ENCODE measurements around a stretch of chr1.

- RRBS = no CpG with 5 or more reads among the region's 1 CpG
Observed at GRCh38 chr1:118028242-118028770, 98.8 kb downstream of the WDR3 start.

- RRBS = no CpG with 5 or more reads among the region's 5 CpGs
Observed at GRCh38 chr1:118812472-118812867, 175.7 kb downstream of the TBX15 start.

DNA sequence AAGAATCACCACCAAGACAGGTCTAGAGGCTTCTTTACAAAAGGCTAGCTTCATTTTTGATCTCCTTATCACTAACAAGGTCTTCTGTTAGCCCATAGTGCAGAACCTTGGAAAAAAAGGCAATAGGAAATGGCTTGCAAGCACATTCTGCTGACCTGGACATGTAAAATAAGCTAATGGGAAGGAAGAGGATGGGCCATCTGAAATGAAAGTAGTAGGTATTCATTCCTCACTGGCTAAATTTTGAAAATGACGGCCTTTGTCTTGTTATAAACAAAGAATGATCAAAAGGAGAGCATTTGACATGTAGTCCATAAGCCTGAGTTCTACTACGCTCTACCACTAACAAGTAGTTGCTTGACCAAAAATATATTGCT is 75.6 kb downstream of the TBX15 start:
- RRBS = no CpG with 5 or more reads among the region's 2 CpGs

DNA sequence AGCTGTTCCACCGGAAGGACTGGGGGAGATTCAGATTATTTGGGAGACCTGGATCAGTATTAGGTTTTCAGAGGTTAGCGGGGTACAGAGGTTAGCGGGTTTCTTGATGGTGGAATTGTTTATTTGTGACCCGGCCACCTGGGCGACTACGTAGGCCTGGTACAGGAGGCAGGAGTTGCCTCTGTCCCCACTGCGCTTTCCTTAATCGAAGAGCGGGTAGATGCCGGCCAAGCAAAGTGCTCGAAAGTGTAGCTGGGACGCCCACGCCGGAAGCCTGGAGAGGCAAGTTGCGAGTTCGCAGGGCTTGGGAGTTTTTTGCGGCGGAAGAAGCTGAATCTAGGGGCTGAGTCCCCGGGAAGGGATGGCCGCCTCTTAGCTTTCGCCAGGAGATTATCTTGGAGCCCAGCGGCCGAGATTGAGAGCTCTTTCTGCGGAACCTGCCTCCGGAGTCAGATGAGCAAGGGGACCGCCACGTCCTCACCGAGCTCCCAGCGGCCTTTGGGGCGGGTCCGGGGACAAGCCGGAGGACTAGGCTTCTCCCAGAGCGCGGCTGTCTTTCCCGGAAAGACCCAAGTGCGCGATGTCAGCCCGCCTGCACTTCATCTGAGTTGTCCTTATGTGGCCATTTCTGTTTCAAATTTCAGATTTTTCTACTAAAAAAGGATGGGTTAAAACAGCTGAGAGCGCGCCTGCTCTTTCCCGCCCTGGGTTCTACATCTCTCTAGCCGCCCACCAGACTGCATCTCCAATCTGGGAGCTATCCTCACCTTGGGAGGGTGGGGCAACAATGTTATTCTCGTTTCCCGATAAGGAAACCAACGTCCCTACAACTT is 12.3 kb upstream of the TBX15 start:
- RRBS = 8% methylated on average over 28 of the region's 45 CpGs

DNA sequence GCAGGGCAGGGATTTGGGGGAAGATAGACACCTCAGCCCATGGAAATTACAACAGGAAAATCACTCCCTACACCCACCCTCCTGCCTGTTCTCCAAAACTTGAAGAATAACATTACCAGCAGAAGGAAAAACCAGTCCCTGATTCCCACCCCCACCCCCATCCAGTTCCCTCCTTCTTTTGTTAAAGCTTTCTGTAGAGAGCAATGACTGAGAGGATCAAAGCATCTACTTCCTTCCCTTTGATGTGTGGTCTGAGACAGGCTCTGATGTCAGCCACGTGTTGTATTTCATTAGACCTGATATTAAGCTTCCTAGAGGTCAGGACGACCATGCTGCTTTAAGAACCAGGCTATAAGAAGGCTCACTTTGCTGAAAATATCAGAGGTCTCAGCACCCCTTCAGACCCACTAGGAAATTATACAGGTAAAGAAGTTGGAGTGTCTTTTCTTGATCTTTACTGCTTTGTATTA is 73.8 kb upstream of the HAO2 start:
- RRBS = no CpG with 5 or more reads among the region's 2 CpGs

DNA sequence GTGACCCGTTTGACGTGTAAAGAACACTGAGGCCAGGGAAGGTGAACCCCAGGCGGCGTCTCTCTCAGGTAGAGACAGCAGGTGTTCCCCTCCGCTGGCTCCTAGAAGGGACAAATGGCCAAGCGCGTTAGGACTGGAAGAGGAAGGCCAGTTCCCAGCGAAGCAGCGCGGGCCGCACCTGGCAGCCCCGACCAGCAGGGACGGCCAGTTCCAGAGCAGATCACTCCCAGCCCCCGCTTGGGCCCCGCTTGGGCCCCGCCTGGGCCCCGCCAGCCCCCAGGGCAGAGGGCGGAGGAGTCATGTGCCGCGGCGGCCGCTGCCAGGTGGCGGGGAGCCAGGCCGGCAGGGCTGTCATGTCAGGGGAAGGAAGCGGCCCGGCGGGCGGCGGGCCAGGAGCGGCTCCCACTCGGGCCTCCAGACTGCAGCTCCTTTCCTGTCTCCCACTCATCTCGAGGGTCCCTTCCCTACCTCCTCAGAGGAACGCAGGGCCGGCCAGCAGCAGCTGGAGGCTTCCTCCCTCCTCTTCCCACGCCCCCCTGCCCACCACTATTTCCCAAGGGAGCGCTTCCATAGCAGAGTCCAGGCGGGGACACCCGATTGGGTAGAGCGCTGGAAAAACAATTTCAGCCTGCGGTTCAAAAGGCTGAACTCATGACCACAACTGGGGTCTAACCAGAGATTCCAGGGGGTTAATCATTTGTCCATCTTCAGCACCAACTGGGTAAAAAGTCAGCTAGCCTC is 16.5 kb downstream of the ZNF697 start:
- RRBS = 2% methylated on average over 8 of the region's 40 CpGs

- RRBS = no CpG with 5 or more reads among the region's 5 CpGs
Observed at GRCh38 chr1:119744774-119745726, 23.7 kb downstream of the HMGCS2 start.

DNA sequence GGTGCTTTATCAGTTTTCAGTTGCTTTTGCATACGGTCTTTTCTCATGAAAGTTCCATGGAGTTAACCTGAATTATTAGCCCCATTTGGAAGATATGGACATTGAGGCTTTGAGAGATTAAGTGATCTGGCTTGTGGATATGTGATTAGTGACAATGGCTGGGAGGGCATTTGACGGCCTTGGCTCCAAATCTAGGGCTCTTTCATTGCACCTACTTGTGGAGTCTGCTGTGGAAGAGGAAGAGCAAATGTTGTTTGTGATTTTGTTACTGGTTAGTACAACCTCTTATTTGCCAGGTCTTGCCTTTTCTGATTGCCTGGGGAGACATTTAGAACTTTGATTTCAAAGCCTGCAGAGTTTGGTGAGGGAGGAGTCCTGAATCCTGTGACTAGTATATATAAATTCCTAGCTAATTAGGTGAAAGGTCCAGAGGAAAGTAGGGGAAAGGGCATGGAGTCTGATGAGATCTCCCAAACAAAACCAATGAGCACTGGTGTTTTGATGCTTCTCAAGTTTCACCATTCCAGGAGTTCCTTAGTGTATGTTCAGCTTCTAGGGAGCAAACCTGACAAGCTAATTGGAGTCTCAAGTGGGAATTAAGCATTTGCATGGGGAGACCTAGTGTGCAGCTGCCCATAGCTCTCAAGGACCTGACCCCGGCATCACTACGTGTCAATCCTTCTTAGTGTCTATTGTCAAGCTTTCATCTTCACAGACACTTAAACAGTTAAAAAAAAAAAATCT is 5.0 kb upstream of the HMGCS2 start:
- RRBS = no CpG with 5 or more reads among the region's 4 CpGs

DNA sequence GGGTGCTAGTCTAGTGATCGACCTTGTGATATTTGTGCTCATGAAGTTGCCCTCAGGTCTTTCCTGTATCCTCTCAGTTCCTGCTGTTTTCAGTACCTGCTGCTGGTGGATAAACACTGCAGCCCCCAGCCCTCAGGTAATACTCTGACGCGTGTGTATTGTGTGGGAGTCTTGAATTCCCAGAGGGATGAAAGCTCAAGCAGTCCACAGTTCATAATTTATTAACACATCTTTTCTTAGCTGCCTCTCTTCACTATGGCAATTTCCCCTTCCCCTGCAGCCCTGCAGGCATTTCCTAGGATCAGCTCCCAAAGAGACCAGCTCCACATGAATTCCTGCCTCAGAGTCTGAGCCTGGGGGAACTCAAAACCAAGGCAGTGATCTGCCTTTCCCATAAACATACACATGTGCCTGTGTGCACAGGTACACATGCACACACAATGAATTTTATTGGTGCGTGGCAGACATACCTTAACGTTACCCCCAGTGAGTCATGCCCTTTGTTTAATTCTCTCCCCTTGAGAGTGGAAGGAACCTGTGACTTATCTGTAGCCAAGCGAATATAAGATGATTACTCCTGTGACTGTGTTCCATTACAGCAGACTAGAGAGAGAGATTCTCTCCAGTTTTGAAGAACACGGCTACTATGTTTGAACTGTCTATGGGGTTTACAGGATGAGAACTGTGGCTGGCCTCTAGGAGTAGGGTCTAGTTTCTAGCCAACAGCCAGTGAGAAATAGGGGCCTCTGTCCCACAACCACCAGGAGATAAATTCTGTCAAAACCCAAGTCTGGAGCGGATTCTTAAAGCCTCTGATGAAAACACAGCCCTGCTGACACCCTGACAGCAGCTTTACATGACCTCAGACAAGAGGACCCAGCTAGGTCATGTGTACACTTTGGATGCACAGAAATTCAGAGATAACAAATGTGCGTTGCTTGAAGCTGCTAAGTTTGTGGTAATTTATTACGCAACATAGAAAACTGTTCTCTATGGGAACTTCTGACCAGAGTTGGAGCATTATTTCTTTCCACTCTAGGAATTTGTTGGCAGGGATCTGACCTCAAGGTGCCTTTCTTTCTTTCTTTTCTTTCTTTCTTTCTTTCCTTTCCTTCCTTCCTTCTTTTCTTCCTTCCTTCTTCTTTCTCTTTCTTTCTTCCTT is 14.3 kb upstream of the HMGCS2 start:
- RRBS = no CpG with 5 or more reads among the region's 10 CpGs

- RRBS = no CpG with 5 or more reads among the region's 5 CpGs
Observed at GRCh38 chr1:119806503-119806964, 4.7 kb downstream of the REG4 start.

DNA sequence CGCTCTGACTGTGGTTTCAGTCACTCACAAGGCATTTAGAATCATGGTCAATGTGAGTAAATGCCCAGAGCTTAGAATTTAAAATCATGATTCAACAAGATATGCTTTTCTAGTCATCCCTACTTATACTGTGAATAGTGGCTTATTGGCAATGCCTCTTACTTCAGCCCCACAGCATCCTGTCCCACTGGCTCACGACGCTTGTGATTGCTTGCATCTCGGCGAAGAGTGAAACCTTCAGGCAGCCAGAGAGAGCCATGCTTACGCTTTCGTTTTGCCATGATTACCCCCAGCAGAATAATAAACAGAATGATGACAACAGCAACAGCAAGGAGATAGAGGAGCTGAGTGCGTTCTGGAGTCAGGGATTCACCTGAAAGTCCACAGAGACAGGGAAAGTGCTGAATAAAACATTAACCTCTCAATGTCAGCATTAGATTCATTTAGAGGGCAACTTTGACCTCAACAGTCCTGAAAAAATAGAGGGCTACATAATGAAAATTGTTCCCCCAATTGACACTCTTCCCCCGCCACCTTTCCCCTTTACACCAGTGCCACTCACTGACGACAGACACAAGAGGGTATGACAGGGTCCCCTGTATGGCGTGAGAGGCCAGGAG is 25.9 kb upstream of the ADAM30 start:
- RRBS = no CpG with 5 or more reads among the region's 11 CpGs

- RRBS = no CpG with 5 or more reads among the region's 7 CpGs
Observed at GRCh38 chr1:119923466-119924241, 27.3 kb upstream of the ADAM30 start.

DNA sequence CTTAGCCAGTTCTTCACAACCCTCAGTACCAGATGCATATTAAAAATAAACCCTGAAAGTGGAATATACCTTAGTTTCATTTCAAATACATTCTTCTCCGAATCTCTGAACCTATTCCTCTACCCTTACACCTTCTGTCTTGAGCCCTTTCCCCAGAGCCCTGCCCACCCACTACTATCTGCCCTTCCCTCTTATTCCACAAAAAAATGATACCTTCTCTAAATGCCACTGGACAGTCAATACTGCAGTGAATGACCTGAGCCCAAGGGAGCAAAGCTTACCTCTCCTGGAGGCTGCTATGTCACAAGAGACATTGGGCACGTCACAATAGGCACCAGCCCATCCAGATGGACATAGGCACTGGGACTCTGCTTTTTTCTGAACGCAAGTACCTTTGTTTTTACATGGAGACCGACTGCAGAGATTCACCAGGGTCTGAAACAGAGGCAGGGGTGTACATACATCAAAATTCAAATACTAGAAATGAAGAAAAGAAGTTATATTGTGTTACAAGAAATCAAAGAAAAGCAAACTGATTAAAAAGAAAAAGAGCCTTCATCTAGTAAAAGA is 41.3 kb upstream of the ADAM30 start:
- RRBS = no CpG with 5 or more reads among the region's 4 CpGs

- RRBS = no CpG with 5 or more reads among the region's 2 CpGs
Observed at GRCh38 chr1:119987023-119987292, 82.5 kb downstream of the NOTCH2 start.

DNA sequence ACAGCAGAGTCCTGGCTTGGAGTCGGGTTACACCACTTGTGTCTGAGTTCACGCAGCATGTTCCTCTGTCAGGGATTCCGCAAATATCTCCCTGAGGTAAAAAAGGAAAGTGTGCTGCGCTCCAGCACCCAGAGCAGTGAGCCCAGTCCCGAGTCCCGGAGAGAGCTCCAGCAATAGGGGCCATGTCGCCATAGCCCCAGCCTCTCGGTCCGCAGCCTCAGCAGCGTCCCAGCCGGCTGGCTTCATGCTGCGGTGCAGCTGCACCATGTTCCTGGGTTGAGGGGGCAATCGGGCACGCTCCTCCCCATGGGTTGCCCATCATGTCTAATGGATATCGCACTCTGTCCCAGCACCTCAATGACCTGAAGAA is 101.2 kb upstream of the SEC22B start:
- RRBS = no CpG with 5 or more reads among the region's 15 CpGs

- RRBS = no CpG with 5 or more reads among the region's 2 CpGs
Observed at GRCh38 chr1:120523762-120524245, 109.0 kb downstream of the NBPF8 start.

DNA sequence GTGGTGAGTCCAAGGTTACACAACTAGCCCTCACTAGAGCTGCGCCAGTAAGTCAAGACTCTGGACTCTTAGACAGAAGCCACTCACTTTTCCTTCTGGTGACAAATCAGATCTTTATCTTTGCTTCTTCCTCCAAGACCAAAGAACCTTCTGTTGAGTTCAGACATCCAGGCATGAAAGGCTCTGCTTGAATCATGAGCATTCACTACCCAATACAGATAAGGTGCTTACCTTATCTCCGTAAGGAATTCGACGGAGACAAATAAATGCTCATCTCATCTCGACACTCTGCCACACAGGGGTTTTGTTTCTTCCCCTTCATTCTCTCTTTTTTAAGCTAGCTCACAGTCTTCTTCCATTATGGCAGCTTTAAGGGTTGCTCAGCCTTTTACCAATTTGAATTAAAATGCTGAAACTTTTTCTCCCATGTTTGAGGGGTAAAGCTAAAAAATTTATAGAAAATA is 116.8 kb downstream of the NBPF8 start:
- RRBS = no CpG with 5 or more reads among the region's 5 CpGs

DNA sequence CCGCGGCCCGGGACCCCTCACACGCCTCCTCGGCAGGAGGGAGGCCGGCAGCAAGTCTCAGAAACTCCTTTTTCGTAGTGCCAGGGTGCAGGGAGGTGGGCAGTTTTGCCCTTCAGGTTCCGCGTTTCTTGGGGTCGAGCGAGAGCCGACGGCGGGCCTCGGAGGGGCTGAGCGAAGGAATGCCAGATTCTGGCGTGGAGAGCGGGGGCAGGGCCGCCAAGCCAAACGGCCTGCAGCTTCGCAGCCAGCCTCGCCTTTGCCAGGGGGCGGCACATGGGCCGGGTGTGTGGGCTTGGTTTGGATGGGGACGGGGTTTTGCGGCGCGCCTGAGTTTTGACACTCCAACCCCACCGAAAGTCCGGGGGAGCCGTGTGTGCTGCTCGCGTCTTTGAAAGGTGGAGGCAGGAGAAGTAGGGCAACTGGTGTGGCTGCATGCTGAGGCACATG is 743 bp downstream of the NOTCH2NLR start:
- RRBS = no CpG with 5 or more reads among the region's 33 CpGs

DNA sequence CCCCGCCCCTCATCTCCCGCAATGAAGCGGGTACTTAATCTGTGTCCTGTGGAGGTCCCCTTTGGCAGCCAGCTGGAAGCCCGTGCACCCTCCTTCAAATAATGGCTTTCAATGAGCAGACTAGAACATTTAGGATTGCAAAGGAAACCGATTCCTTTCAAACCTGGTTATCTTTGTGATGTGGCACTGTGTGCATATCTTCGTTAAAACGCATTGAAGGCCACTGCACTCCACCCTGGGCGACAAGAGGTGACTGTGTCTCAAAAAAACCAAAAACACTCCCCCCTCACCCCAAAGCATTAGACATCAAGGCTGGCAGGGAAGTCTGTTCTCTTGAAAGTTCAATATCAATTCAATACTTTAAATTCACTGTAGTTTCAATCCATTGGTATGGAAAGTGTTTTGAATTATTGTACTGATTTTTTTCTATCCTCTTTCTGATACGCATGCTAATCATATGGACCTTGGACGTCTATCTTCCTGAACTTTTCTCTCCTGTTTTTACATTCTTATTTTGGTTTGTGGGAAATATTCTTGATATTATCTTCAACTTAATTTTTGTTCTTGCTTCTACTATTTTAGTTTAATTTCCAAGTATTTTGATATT is 51.8 kb downstream of the PPIAL4A start:
- RRBS = no CpG with 5 or more reads among the region's 10 CpGs